Temporal lobe (tissue), 2 donors: ENCODE measurements around a stretch of chr7.

DNA sequence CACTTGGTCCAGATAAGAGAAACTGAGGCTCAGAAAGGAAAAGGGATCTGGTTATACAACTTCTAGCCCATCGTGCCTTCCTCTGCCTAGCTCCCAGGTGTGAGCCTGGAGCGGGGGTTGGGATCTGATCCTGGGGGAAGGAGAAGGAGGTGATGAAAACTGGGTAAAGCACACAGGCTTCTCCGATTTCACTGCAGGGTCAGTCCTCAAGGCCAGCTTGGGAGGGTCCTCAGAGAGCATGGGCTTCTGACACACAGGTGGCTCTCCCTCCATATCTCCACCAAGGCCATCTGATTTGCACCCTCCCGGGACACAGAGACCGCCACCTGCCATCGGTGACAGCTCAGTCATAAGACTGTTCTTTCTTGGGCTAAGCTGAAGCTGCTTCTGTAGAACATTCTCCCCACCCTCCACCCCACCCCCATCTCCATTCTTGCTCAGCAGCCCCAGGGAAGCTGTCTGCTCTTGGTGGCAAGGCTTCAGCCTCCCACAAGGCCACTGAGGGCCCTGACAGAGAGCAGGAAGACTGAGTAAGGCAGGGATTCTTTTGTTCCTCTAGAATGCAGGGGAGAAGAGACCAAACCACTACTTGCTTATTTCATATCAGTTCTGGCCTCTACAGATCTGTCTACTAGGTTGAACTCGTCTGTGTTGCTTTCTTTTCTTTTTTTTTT, 16.5 kb downstream of the SRRM3 start:
- RAMPAGE, long total RNA = no peak

DNA sequence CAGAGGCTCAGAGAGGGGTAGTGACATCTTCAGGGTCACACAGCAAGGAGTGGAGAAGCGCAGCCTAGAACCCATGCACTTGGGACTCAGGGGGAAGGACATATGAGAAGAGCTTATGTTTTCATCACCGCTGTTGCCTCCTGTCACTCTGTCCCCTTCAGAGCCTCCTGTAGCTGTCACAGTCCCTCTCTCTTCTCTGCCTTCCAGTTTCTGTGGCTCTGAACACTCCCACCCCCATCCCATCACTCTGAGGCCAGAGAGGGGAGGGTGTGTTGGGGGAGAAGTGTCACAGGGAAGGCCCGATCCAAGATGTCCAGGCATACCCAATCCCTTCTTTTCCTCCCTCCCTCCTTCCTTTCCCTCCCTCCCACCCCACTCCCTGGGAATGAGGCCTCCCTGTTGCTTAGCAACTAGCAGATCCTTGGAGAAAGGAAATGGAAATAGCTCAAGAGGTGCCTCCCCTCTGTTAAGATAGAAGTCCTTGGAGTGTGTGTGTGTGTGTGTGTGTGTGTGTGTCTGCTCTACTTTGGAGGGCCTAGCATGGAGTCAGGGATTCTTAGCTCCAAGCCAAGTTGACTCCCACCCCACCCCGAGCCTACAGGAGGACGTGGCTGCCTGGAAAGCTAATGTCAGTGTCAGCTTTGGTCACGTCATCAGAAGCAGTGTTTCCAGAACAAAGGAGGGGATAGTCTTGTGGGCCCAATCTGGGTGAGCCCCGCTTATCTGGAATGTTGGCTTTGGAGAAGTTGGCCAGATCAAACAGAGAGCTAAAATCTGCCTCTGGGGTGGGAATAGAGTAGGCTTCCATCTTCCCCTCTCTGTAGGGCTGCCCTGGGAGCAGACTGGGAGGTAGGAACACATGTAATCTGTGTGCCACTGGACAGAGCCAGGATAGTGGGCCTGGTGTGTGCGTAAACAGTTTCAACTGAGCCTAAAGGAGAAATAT, 32.3 kb downstream of the SRRM3 start:
- RAMPAGE, long total RNA = no peak

DNA sequence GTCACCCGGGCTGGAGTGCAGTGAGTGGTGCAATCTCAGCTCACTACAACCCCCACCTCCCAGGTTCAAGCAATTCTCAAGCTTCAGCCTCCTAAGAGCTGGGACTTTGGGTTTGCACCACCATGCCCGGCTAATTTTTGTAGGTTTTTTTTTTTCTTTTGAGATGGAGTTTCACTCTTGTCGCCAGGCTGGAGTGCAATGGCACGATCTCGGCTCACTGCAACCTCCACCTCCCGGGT, 10.1 kb upstream of the HSPB1 start:
- RAMPAGE, long total RNA = no peak

DNA sequence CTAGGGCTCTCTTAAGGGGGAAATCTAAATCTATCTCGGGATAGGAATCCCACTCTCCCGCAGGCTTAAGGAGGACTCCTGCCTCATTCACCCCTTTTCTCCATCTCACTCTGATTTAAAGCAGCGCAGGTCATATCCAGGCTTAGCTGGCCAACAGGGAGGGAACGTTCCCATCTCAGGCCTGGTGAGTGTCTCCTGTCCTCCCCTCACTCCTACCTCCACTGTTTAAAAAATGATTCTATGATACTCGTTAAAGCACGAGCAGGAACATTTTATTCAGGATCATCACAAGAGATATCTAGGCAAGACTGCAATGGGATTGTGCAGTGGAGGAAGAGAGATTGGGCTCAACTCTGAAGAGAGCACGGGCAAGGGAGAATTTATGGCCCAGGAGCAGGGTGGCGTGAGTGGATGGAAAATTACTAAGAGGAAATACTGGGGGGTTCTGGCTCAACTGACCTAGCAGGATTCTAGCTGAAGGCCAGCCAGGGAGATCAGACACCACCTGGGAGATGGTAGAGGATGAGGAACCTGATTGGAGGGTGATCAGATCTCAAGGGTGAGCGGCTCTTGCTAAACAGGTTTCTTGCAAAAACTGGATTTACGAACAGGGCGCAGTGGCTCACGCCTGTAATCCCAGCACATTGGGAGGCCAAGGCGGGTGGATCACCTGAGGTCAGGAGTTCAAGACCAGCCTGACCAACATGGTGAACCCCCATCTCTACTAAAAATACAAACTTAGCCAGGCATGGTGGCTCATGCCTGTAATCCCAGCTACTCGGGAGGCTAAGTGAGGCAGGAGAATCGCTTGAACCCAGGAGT, 9.0 kb upstream of the HSPB1 start:
- RAMPAGE, long total RNA = no peak

DNA sequence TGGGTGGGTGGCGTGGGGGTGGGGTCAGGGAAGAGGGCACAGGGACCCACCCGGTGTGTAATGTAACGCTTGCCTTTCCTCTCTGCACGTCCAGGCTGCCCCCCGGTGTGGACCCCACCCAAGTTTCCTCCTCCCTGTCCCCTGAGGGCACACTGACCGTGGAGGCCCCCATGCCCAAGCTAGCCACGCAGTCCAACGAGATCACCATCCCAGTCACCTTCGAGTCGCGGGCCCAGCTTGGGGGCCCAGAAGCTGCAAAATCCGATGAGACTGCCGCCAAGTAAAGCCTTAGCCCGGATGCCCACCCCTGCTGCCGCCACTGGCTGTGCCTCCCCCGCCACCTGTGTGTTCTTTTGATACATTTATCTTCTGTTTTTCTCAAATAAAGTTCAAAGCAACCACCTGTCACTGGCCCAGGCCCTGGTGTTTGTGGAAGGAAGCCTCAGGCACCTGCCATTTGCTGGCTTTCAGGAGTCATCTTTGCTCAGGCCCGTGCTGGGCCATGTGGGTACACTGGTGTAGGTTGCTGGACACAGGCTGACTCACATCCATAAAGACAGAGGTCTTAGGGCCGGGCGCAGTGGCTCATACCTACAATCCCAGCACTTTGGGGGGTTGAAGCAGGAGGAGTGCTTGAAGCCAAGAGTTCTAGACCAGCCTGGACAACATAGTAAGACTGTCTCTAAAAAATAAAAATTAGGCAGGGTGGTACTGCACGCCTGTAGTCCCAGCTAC, 1.6 kb downstream of the HSPB1 start:
- RAMPAGE, long total RNA = no peak

- RAMPAGE, long total RNA = no peak
Measured at GRCh38 chr7:76330375-76330690, 27.9 kb downstream of the HSPB1 start.

DNA sequence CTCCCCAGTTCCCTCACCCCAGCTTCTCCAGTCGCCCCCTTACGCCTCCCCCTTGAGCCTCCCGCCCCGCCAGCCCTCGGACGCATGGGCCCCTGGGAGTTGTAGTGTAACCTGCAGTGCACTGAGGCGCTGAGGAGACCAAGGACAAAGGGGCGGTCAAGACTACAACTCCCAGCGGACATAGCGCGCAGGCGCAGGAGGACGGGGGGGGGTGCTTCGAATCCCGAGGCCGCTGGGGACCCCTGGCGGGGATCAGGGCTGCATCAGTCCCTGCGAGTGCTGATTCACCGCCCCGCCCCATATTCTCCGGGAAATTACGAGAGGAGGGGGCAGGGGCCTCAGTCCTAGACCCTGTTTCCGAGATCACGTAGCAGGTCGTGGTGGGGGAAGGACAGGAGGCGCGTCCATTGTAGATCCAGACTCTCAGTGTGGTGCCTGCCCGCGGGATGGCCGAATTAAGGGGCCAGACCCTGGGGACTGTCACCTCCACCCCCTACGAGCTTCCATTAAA, 472 bp upstream of the YWHAG start:
- RAMPAGE, long total RNA = no peak

- RAMPAGE, long total RNA = no peak
Measured at GRCh38 chr7:76464653-76465504, 3.4 kb downstream of the DTX2 start.

- RAMPAGE, long total RNA = no peak
Measured at GRCh38 chr7:76516020-76516527, 5.7 kb downstream of the UPK3B start.

- RAMPAGE, long total RNA = no peak
Measured at GRCh38 chr7:76548904-76549980, 6.1 kb upstream of the SPDYE16 start.

DNA sequence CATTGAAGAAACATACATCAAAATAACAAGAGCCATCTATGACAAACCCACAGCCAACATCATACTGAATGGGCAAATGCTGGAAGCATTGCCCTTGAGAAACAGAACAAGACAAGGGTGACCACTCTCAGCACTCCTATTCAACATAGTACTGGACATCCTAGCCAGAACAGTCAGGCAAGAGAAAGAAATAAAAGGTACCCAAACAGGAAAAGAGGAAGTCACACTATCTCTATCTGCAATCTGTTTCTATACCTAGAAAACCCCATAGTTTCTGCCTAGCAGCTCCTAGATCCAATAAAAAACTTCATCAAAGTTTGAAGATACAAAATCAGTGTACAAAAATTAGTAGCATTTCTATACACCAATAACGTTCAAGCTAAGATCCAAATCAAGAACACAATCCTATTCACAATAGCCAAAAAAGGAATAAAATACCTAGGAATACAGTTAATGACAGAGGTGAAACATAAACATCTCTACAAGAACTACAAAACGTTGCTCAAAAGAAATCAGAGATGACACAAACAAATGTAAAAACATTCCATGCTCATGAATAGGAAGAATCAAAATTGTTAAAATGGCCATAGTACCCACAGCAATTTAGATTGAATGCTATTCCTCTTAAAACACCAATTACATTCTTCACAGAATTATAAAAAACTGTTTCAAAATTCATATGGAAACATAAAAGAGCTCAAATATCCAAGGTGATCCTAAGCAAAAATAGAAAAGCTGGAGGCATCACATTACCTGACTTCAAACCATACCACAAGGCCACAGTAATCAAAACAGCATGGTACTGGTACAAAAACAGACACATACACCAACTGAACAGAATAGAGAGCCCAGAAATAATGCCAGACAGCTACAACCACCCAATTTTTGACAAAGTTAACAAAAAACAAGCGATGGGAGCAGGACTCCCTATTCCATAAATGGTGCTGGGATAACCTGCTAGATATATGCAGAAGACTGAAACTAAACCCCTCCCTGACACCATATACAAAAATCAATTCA, 29.5 kb downstream of the POMZP3 start:
- RAMPAGE, long total RNA = no peak

DNA sequence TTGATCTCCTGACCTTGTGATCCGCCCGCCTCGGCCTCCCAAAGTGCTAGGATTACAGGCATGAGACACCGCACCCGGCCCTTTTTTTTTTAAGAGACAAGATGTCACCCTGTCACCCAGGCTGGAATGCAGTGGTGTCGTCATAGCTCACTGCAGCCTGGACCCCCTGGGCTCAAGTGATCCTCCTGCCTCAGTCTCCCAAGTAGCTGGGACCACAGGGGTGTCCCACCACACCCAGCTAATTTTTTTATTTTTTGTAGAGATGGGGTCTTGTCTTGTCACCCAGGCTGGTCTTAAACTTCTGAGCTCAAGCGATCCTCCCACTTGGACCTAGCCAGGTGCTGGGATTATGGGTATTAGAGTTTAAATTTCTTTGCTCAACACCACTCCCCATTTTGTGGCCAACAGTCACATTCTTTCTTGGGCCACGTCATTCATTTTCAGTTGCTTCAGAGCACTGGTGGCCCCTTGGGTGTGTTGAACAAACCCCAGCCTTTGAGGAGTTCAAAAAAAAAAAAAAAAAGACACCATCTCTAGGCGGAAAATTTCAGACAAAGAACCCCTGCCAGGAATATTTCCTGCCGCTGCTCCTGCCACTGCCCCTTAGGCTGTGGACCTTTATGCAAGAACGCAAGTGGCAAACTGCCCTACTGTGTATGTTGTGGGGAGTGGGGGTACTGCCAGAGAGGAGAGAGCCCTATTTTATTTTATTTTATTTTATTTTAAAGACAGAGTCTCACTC, 77.1 kb downstream of the SPDYE17 start:
- RAMPAGE, long total RNA = no peak

DNA sequence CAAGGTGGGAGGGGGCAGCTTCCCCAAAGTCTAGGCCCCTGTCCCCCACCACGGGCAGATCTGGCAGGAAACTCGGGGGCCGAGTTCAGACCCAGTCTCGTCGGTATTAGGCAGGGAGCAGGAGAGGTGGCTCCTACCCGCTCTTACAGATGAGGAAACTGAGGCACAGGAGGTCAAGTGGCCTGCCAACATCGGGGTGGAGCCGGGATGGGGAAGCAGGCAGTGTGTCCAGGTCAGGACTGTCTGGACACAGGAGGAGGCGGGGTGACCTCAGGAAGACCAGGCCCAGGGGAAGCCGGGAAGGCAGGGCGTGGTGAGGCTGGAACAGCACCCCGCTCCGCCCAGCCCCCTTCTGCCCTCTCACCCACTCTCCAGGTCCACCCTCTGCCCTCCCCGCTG, 26.2 kb downstream of the SPDYE17 start:
- RAMPAGE, long total RNA = no peak

DNA sequence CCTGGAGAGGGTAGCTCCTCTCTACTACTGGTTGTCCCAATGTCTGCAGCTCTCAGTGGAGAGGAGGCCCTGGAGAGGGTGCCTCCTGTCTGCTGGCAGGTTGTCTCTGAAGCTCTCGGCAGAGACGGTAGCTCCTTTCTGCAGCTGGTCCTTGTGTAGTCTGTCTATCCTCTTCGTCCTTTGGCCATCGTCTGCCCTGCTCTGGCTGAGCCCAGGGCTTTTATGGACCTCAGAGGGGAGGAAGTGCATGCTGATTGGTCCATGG, 4.1 kb downstream of the CCDC146 start:
- RAMPAGE, long total RNA = no peak

DNA sequence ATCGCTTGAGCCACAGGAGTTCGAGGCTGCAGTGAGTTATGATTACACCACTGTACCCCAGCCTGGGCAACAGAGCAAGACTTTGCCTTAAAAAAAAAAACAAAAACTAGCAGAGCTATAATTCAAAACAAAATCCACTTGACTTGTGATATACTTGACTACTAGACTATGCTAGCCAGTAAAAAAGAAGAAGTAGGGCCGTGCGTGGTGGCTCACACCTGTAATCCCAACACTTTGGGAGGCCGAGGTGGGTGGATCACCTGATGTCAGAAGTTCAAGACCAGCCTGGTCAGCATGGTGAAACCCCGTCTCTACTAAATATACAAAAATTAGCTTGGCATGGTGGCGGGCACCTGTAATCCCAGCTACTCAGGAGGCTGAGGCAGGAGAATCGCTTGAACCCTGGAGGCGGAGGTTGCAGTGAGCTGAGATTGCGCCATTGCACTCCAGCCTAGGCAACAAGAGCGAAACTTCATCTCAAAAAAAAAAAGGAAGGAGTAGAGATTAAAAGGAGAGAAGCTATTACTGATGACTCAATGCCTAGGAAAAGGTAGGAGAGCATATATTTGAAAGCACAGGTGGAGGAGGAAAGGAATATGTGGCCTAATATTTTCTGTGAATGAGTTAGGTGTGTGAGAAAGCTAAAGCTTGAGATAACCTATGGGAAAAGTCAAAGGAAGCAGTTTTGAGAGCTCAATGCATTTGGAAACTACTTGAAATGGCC, 26.0 kb upstream of the FGL2 start:
- RAMPAGE, long total RNA = no peak

GRCh38 chr7:77542619-77543131, 5.6 kb downstream of the PTPN12 start:
- RAMPAGE, long total RNA = no peak

DNA sequence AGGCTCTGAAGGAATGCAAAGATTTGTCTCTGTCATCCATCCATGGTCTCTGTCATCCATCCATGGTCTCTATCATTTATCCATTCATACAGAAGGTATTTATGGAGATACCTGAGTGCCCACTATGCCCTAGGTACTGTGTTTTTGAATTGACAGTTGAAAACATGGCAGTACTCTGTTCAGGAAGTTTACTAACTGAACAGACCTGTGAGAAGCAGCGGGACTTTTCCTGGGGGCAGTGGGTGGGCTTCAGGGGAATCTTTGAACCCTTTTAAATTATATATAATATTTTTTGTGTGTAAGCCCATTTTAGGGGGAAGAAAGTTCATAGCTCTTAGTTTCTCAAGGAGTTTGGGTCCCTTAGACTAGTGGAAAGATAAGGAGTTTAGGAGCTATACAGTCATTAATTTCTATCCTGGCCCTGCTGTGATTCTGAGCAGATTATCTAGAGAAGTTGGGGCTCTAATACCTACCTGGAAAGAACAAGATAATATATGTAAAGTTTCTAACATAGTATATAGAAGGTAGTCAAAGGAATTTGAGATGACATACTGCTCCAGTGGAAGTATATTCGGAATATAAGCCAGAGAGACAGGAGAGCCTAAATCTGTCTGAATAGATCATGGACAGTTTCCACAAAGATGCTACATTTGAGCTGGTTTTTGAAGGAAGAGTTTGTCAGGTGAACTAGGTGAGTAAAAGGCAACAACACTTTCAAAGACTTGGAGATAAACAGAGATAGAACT, 10.2 kb downstream of the PTPN12 start:
- RAMPAGE, long total RNA = no peak

GRCh38 chr7:77692102-77692592, 4.1 kb upstream of the RSBN1L start:
- RAMPAGE, long total RNA = no peak

- RAMPAGE, long total RNA = start-site peak on the plus strand at chr7:77696853-77696989, 18 and 19 reads in 2 replicates
Measured at GRCh38 chr7:77696530-77697400, 506 bp downstream of the RSBN1L start.

GRCh38 chr7:77797511-77797919, 719 bp downstream of the TMEM60 start:
- RAMPAGE, long total RNA = no peak